H1 (cell line): ENCODE measurements around a stretch of chr14.

- RRBS = no CpG with 5 or more reads among the region's 3 CpGs
CAGE:
- cytosol, long polyA plus RNA = no peak
- long polyA plus RNA = no peak
- nucleus, long polyA plus RNA = no peak
These were observed 1.4 kb upstream of the FLRT2 start for GRCh38 chr14:85528543-85528906.

GRCh38 chr14:85536236-85537232 is 6.6 kb downstream of the FLRT2 start:
- RRBS = no CpG with 5 or more reads among the region's 7 CpGs
CAGE:
- cytosol, long polyA plus RNA = no peak
- long polyA plus RNA = no peak
- nucleus, long polyA plus RNA = no peak

DNA sequence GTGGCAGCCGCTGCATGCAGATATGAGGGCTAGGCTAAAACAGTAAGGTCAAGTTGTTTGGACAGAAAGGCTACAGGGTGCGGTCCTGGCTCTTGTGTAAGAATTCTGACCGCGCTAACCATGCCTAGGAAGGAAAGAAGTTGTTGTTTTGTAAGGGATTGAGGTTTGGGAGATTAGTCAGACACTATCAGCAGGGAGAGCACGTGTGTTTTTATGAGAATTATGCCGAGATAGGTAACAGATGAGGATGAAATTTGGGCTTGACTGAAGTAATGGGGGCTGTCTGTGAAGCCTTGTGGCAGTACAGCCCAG is 205.1 kb downstream of the FLRT2 start:
- RRBS = no CpG with 5 or more reads among the region's 6 CpGs
CAGE:
- cytosol, long polyA plus RNA = no peak
- long polyA plus RNA = no peak
- nucleus, long polyA plus RNA = no peak

- RRBS = no CpG with 5 or more reads among the region's 7 CpGs
CAGE:
- cytosol, long polyA plus RNA = no peak
- long polyA plus RNA = start-site peak on the minus strand at chr14:88270910-88270929, 5 and 7 reads in 2 replicates
- nucleus, long polyA plus RNA = start-site peak on the minus strand at chr14:88270840-88270947, 12 reads
These were observed 52.3 kb downstream of the KCNK10 start for GRCh38 chr14:88270737-88271198.

GRCh38 chr14:88825511-88825948 is 1.1 kb downstream of the TTC8 start:
- RRBS = no CpG with 5 or more reads among the region's 9 CpGs
CAGE:
- cytosol, long polyA plus RNA = no peak
- long polyA plus RNA = no peak
- nucleus, long polyA plus RNA = no peak

- RRBS = no CpG with 5 or more reads among the region's 1 CpG
CAGE:
- cytosol, long polyA plus RNA = no peak
- long polyA plus RNA = no peak
- nucleus, long polyA plus RNA = start-site peak on the plus strand at chr14:88837577-88837862, 18 reads
These were observed 13.1 kb downstream of the TTC8 start for GRCh38 chr14:88837510-88837910.

GRCh38 chr14:89214041-89214855 is 202.8 kb downstream of the FOXN3 start:
- RRBS = no CpG with 5 or more reads among the region's 14 CpGs
CAGE:
- cytosol, long polyA plus RNA = no peak
- long polyA plus RNA = no peak
- nucleus, long polyA plus RNA = no peak

DNA sequence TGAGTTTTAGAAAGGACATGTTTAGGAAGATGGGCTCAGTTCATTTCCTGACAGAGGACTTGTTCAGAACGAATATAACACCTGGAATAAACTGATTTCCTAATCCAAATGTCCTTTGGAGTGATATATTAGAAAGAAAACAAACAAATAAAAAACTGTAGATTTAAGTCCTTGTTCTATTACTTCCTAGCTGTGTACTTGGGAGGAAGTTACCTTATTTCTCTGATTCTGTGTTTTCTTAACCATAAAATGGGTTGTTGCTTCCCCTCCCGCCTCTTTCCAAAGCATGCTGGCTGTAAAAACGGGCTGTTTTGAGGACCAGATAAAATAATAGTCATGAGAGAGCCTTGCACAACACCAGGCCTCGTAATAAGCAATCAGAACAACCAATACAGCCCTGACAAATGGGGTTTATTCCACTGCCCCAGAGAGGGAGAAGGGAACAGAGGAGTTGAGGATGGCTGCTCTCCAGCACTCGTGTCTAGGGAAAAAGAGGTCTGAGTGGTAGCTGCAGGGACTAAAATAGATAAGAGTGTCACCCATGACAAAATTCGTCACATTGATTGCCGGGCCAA is 188.3 kb downstream of the FOXN3 start:
- RRBS = no CpG with 5 or more reads among the region's 7 CpGs
CAGE:
- cytosol, long polyA plus RNA = no peak
- long polyA plus RNA = no peak
- nucleus, long polyA plus RNA = no peak

DNA sequence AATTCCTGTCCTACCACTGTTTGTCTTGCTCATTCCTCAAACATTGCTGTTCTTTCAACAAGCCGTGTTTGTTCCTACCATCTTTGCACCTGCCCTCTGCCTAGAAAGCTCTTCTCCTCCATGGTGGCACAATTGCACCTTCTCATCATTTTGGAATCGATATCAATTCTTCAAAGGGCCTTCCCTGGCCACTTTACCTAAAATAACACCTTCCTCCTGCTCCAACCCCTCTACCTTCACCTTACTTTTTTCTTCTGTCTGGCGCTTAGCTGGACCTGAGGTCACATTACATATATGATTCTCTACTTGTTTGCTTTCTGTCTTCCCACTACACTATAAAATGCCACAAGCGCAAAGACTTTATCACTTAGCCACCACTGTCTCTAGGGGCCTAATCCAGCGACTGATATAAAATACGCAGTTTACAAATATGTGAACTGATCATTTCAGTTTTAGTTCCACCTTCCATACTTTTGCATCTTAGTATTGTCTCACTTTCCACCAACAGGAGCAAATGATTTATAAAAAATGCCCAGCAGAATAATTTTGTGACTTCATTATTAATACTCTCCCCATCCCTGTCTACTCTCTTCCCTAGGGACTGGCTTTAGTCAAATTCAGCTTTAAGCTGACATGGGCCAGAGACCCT is 169.0 kb downstream of the FOXN3 start:
- RRBS = no CpG with 5 or more reads among the region's 6 CpGs
CAGE:
- cytosol, long polyA plus RNA = no peak
- long polyA plus RNA = no peak
- nucleus, long polyA plus RNA = no peak

GRCh38 chr14:89258893-89259278 is 158.1 kb downstream of the FOXN3 start:
- RRBS = no CpG with 5 or more reads among the region's 4 CpGs
CAGE:
- cytosol, long polyA plus RNA = no peak
- long polyA plus RNA = no peak
- nucleus, long polyA plus RNA = no peak

DNA sequence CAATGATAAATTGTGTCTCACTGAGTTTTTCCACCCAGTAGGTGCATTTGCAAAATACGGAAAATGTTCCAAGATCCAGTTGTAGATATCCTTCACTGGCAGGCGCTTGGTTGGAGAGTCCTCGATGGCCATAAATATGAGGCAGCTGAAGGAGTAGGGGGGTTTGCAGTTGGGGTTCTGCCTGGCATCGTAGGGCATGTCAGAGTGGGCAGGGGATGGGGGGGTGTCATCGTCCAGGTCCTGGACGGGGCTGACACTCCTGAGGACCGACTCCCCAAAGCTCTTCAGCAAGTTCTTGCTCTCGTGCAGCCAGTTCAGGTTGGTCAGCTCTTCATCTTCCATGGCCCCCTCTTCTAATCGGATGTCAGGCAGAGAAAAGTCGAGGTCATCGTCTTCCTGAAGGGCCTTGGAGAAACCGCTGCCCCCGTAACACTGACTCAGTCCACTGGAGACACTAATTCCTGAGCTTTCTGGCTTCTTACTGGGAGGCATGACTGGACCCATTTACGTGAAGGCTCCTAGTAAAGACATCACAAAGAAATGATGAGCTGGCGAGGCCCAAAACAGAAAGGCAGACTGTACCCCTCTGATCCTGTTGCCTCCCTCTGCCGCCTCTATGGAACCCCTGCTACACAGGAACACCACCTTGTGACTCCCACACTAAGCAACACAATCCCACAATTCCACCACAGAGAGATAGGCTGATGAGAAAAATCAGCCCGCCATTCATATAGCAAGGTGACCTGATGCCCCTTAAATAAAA is 4.9 kb downstream of the FOXN3 start:
- RRBS = no CpG with 5 or more reads among the region's 17 CpGs
CAGE:
- cytosol, long polyA plus RNA = no peak
- long polyA plus RNA = no peak
- nucleus, long polyA plus RNA = no peak

DNA sequence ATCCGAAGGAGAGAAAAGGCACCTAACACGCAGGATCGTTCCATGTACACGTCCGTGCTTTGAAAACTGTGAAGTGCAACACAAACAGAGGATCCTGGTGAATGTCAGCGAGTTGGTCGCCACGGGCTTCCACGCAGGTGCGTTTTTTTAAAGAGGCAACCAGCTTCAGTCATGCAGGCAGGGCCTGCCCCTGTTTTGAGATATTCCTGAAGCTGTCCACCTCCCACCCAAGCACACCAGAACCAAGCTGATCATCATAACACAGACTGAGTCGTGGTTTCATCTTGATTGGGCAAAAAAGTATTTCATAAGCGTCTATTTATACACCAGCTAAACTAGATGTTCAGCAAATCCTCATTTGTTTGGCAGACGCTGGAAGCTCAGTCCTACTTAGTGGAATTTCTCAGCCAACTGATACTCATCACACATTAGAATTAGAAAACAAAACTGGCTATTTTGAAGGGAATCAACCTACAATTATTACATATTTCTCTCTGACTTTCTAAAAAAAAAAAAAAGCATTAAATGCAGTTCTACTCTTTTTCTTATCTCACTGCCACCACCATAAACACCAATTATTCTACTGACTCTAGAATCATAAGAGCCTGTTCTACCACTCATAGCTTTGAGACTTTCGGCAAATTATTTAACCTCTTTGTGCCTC is 52.9 kb upstream of the FOXN3 start:
- RRBS = no CpG with 5 or more reads among the region's 14 CpGs
CAGE:
- cytosol, long polyA plus RNA = no peak
- long polyA plus RNA = no peak
- nucleus, long polyA plus RNA = no peak

GRCh38 chr14:89493161-89493463 is 76.1 kb upstream of the FOXN3 start:
- RRBS = no CpG with 5 or more reads among the region's 4 CpGs
CAGE:
- cytosol, long polyA plus RNA = no peak
- long polyA plus RNA = no peak
- nucleus, long polyA plus RNA = no peak

GRCh38 chr14:89565458-89565742 is 148.4 kb upstream of the FOXN3 start:
- RRBS = no CpG with 5 or more reads among the region's 4 CpGs
CAGE:
- cytosol, long polyA plus RNA = no peak
- long polyA plus RNA = no peak
- nucleus, long polyA plus RNA = no peak

DNA sequence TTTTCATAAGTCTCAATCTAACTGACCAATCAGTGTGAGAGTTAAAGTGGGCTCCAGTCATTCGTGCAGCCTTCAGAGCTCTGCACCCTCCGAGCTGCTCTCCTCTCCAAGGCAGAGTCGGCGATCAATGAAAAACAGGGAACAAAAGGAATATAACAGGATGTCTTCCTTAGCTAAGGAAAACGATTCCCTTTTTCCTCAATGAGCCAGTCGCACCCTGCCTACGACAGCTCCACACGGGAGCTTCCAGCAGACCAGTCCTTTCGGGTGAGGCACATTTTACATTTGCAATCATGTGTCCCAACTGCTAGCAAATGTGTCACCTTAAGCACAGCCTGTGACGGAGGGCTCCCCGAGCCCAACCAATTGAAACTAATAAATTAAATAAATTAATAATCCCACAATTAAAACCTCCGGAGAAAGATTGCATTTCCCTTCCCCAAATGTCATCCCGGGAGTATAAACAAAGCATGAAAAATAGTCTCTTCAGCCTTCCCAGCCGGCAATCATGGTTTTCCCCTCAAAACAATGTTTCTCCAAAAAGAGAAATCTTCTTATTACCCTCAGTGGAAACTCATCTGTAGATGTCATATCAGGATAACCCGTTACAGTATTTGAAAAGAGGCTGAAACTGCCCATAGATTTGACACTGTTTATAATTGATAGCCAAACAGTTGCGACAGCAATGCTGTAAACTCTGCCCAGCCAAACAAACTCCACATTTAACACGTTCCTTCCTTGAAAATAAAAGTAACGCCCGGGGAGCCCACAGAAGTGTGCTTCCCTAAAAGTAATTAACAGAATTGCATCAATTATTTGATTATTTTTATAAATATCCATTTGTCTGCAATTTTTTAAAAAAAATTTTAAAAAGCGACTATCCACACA is 201.1 kb upstream of the FOXN3 start:
- RRBS = no CpG with 5 or more reads among the region's 20 CpGs
CAGE:
- cytosol, long polyA plus RNA = no peak
- long polyA plus RNA = no peak
- nucleus, long polyA plus RNA = no peak

- RRBS = no CpG with 5 or more reads among the region's 13 CpGs
CAGE:
- cytosol, long polyA plus RNA = no peak
- long polyA plus RNA = no peak
- nucleus, long polyA plus RNA = no peak
These were observed 140.7 kb downstream of the EFCAB11 start for GRCh38 chr14:89813711-89814258.

- RRBS = no CpG with 5 or more reads among the region's 11 CpGs
CAGE:
- cytosol, long polyA plus RNA = no peak
- long polyA plus RNA = no peak
- nucleus, long polyA plus RNA = no peak
These were observed 22.3 kb downstream of the PSMC1 start for GRCh38 chr14:90278657-90278987.

DNA sequence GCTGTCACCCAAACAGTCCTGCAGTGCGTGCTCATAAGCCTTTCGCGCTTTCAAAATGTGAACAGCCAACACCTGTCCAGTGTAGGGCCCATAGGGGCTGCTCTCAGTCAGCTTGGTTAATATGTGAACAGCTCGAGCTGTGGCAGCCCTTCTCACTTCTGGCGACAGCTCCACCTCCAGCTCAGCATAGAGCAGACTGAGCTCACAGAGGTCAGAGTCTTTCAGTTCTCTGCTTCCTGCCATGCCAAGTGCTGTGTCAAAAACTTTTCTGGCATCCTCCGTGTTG is 32.3 kb downstream of the PSMC1 start:
- RRBS = no CpG with 5 or more reads among the region's 6 CpGs
CAGE:
- cytosol, long polyA plus RNA = no peak
- long polyA plus RNA = no peak
- nucleus, long polyA plus RNA = no peak

DNA sequence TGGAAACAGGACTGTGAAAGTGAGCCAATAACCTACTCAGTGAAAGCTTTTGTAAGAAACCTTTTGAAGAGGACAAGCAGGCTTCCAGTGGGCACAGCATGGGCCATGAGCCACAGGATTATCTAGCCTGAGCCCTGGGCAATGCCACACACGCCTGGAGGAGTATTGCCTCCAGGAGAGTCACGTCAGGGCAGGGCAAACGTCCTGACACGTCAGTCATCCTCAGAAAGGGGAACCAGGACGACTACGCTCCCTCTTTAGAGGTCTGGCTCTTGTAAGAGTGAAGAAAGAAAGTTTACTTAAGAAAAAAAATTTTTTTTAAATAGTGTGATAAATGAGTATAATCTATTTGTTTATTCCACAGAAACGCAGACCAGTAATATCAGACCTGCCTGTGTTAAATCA is 32.2 kb downstream of the NRDE2 start:
- RRBS = no CpG with 5 or more reads among the region's 7 CpGs
CAGE:
- cytosol, long polyA plus RNA = no peak
- long polyA plus RNA = no peak
- nucleus, long polyA plus RNA = no peak

- RRBS = 87% methylated on average over 4 of the region's 24 CpGs
CAGE:
- cytosol, long polyA plus RNA = no peak
- long polyA plus RNA = no peak
- nucleus, long polyA plus RNA = no peak
These were observed 56.6 kb downstream of the CALM1 start for GRCh38 chr14:90453152-90454097.